GM19240 (cell line): ENCODE measurements around a stretch of chr10.

GRCh38 chr10:11448164-11448678 is 163.2 kb downstream of the USP6NL start:
- RRBS = no CpG with 5 or more reads among the region's 8 CpGs

DNA sequence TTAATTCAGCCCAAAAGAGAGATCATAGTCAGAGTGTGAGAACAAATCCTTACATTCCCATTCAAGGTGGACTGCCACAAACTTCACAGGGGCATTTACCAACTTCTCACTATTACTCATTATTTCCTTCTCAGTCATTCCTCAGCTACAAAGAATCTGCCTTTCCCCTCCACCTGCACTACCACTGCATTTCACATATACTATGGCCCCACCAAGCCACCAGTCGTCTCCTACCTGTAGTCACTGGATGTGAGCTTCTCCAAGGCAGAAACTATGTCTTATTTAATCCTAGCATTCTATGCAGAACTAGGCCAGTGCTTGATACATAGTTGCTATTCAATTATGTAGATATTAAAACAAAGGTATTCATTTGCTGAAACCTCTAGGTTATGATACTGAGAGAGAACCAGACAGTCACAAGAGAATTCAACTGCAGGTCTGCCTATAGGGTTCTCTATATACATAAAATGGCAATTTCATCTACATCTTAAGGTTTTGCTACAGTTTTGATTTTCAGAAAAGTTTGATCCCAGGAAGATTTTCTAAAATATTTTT is 94.2 kb downstream of the USP6NL start:
- RRBS = no CpG with 5 or more reads among the region's 1 CpG

- RRBS = no CpG with 5 or more reads among the region's 8 CpGs
Measured at GRCh38 chr10:11532060-11532709, 79.3 kb downstream of the USP6NL start.

GRCh38 chr10:11573370-11574163 is 37.9 kb downstream of the USP6NL start:
- RRBS = no CpG with 5 or more reads among the region's 5 CpGs

DNA sequence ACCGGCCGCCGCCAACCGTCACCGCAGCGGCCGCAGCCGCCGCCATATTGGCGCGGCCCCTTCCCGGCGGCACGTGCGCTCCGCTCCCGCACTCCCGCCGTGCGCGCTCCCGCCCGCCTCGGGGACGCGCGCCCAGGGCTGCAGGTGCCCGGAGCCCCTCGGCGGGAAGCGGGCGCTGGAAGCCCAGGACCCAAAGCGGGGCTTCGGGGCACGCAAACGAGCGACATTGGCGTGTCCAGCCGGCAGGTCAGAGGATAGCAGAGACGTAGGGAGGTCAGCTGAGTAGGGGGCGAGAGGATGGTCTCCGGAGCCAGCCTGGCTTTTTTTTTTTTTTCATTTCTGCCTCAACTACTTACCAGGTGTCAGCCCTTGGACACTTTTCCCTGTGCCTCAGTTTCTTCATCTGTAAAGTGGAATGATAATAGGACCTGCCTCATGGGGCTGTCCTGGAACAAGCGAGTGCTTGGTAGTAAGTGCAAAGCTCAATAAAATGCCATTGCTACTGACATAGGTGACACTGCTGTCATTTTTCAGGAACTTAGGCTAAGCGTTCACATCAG is 352 bp upstream of the USP6NL start:
- RRBS = 1% methylated on average over 36 of the region's 44 CpGs

- RRBS = no CpG with 5 or more reads among the region's 4 CpGs
Measured at GRCh38 chr10:11697570-11698190, 44.5 kb upstream of the ECHDC3 start.

DNA sequence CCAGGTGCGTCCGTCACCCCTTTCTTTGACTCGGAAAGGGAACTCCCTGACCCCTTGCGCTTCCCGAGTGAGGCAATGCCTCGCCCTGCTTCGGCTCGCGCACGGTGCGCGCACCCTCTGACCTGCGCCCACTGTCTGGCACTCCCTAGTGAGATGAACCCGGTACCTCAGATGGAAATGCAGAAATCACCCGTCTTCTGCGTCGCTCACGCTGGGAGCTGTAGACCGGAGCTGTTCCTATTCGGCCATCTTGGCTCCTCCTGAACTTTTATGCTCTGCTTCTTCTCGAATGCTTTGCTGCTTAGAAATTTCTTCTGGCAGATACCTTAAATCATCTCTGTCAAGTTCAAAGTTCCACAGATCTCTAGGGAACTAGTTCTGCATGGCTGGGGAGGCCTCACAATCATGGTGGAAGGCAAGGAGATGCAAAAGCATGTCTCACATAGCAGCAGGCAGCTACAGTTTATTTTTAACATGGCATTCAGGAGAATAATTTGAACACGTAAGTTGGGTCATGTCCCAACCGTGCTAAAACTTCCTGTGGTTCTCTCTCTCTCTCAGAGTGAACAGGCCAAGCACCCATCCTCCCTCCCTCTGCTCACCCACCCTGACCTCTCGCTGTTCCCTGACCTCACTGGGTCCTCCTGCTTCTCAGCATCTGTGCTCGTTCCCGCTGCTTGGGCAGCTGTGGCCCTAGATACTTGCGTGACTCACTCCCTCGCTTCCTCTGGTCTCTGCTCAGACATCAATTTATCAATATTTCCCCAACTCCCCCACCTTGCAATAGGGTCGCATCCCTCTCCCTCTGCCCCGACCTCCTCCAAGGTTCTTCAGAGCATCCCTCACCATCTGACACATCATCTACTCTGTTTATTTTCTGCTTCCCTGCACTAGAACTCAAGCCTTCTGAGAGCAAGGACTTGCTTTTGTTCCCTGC is 4.7 kb upstream of the ECHDC3 start:
- RRBS = no CpG with 5 or more reads among the region's 30 CpGs

DNA sequence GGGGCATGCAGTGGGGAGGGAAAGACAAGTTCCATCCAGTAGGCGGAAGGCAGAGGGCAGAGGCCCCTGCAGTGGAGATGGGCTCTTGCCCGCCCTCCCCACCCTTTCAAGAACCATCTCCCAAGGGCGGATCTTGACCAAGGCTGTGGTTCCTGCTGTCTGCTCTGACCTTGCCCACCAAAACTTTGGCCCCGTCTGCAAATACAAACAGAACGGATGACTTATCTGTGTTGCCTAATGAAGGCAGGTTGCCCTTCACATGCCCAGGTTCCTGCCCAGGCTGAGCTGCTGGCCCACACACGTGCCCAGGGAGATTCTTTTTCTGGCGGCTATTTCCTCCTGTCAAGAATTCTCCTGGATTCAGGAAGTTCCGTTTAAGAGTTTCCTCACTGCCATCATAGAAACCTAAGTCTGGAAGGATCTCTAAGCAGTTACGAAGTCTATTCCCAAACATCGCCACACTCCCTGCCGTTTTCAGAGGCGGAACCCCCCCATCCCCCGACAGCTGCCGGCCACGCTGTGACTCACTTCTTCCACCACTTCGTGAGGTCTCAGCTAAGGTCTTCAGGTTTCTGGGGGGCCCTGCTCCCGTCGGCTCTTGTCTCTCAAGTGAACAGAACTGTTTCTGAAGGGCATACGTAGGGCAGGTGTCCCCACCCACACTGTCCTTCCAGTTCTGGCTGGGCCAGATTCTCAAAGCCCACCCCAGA is 78.4 kb downstream of the PROSER2 start:
- RRBS = no CpG with 5 or more reads among the region's 19 CpGs

DNA sequence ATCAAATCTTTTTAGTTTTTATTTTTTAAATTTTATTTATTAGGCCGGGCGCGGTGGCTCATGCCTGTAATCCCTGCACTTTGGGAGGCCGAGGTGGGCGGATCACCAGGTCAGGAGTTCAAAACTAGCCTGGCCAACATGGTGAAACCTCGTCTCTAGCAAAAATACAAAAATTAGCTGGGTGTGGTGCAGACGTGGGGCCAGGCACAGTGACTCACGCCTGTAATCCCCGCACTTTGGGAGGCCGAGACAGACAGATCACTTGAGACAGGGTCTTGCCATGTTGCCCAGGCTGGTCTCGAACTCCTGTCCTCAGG is 2.7 kb downstream of the DHTKD1 start:
- RRBS = no CpG with 5 or more reads among the region's 11 CpGs

DNA sequence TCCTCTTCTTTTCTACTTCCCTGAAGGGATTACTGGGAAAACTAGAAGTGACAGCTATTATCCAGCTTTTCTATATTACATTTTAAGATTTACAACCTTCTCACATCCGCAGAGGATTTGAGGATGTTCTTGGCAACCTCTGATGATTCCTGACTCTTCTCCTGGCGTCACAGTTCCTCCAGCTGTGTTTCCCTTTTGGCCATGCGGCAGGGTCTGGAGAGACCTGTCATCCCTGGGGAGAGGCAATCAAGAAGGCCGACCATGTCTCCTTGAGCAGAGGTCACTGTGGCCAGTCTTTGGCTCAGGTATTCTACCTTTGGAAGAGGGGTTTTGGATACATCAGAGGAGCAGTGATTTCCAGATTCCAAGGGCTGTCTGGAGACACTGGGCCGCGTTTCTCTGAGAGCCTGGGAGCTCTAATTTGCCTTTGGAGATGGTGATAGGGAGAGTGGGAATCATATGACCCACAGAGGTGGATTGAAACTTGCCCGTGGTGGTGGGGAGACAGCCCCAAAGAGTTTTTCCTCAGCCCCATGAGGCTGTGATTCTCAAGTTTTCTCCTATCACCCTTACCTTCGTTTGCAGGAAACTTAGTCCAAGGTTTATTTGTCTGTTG is 82.5 kb downstream of the CAMK1D start:
- RRBS = no CpG with 5 or more reads among the region's 8 CpGs

- RRBS = no CpG with 5 or more reads among the region's 2 CpGs
Measured at GRCh38 chr10:12628921-12629281, 279.6 kb downstream of the CAMK1D start.

DNA sequence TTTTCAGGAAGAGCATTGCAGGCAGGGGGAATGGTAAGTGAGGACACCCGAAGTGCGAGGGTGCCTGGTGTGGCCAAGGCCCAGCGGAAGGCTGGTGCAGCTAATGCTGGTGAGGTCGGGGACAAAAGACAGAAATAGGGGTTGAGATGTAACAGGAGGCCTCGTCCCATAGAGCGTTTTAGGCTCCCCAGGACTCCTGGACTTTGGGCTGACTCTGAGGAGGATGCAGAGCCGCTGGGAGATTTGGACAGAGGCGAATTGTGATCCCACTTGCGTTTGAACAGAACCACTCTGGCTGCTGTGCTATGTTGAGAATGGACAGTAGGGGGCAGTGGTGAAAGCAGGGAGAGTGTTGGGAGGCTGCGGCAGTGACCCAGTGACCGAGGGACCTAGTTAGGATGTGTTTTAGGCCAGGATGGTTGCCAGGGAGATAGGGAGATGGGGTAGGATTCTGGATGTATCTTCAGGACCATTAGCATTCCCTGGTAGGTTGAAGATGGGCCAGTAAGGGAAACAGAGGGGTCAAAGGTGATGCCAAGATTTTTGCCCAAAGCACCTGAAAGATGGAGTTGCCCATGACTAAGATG is 271.7 kb downstream of the CCDC3 start:
- RRBS = no CpG with 5 or more reads among the region's 11 CpGs

DNA sequence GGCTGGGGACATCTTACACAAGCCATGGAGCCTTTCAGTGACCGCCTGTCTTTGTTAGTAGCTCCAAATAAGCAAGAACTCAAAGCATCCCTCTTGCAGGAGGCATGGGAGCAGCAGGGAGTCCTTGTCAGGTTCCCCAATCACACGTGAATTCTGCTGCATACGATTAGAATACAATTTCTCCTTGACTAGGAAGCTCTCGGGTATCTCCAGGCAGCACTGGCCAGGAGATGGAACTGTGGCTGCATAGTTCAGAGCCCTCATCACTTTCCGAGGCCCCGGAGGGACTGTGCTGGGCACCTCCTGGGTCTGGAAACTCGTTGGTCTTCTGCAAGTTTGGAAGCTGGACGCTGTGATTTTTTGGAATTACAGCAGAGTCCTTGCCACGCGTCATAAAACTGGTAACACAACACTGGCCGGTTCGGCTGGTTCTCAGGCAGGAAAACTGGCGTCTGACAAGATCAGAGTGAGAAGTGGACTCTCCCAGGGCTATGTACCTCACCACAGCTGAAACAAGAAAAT is 216.1 kb downstream of the CCDC3 start:
- RRBS = no CpG with 5 or more reads among the region's 13 CpGs

- RRBS = no CpG with 5 or more reads among the region's 6 CpGs
Measured at GRCh38 chr10:12813852-12814317, 187.6 kb downstream of the CCDC3 start.

DNA sequence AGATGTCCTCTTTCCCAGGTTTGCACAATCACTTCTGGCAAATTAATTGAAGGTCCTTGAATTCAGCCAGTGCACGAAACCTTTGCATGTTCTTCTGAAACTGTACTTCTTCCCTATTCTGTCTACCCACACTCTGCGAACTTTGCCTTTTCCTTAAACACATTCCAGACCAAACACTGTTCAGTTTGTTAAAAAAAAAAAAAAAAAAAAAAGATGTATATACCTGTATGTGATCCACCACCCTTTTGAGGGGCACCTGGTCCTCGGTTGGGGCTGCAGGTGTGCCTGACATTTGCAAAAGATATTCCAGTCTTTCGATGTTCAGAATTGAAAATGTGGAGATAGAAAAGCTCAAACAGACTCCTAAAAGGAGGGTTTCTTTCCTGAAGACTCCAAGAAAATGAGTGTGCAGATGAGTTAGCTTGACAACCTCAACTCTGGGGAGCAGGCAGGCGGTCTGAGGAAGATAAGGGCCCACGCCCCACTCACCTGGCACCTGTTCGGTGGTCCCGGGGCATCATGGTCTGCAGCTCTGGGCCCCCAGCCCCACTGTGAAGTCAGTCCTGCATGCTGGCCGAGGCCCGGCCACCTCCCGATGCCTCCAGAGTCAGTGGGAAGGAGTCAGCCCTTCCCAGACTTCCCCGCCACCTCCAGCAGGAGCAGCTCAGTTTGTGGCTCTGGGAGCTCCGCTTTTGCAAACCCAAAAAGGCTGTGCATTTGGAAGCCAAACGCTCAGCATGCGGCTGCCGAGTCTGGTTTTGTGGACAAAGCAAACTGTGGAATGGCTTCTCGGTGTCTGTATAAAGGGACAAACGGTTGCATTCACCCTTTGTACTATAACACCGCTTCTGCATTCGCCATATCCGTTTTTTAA is 167.5 kb downstream of the CCDC3 start:
- RRBS = 72% methylated on average over 3 of the region's 21 CpGs

DNA sequence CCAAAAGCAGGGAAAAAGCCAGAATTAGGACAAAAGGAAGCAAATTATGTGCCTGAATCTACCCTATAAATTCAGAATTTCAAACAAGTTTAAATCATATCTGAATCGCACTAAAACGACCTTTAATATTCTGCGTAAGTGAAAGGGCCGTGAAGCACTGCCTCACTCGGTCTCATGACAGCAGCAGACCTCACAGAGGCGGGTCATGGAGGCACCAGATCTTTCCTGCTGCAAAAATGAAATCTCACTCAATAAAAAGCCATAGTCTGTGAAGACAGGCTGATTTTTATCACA is 8.2 kb downstream of the SEPHS1 start:
- RRBS = no CpG with 5 or more reads among the region's 6 CpGs

- RRBS = no CpG with 5 or more reads among the region's 14 CpGs
Measured at GRCh38 chr10:13351411-13352089, 3.5 kb upstream of the SEPHS1 start.

GRCh38 chr10:13391104-13391526 is 43.0 kb upstream of the SEPHS1 start:
- RRBS = no CpG with 5 or more reads among the region's 12 CpGs

DNA sequence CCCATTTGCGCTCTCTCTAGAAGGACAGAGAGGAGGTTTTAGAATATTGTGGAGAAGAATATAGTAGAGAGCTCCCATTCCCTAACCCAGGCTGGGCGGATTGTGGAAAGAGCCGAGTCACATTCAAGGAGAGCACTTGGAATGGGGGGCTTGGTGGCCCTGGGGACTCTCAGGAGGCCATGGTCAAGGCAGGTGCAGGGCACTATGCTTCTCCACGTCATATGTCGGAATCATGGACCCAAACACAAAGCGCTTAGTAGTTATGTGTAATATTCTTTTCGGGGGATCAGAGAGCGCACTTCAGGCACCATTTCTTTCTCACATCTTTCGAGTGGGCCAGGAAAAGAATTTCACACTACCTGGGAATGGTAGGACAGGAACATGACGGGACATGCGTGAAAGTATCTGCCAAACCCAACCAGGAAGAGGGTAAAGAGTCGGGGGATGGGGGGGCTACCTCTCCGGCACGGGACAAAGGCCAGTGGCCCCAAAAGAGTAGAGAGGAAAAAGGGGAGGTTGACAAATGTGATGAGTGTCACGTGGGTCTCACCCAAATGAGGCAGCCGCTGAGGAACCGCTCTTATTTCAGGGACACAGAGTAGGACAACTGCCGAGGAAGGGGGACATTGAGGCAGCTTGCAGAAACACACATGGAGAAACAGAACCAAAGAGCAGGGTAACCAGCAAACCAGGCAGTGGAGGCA is 769 bp upstream of the BEND7 start:
- RRBS = no CpG with 5 or more reads among the region's 18 CpGs

- RRBS = no CpG with 5 or more reads among the region's 13 CpGs
Measured at GRCh38 chr10:13659840-13660324, 73.1 kb downstream of the PRPF18 start.